Myometrial cell (primary cell): ENCODE data around the gene CRB1.

DNA sequence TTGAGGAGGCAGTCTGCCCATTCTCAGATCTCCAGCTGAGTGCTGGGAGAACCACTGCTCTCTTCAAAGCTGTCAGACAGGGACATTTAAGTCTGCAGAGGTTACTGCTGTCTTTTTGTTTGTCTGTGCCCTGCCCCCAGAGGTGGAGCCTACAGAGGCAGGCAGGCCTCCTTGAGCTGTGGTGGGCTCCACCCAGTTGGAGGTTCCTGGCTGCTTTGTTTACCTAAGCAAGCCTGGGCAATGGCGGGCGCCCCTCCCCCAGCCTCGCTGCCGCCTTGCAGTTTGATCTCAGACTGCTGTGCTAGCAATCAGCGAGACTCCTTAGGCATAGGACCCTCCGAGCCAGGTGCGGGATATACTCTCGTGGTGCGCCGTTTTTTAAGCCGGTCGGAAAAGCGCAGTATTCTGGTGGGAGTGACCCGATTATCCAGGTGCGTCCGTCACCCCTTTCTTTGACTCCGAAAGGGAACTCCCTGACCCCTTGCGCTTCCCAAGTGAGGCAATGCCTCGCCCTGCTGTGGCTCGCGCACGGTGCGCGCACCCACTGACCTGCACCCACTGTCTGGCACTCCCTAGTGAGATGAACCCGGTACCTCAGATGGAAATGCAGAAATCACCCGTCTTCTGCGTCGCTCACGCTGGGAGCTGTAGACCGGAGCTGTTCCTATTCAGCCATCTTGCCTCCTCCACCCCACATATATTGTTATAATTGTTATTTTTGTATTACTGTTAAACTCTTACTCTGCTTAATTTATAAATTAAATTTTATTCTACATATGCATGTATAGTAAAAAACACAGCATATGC lies 1719.9 kb downstream of the BRINP3 start:
- RAMPAGE, long total RNA, result no peak

GRCh38 chr1:192530162-192530767 lies 45.3 kb upstream of the RGS1 start:
- RAMPAGE, long total RNA, result no peak

GRCh38 chr1:192766181-192766512 lies 42.7 kb upstream of the RGS2 start:
- RAMPAGE, long total RNA, result no peak

DNA sequence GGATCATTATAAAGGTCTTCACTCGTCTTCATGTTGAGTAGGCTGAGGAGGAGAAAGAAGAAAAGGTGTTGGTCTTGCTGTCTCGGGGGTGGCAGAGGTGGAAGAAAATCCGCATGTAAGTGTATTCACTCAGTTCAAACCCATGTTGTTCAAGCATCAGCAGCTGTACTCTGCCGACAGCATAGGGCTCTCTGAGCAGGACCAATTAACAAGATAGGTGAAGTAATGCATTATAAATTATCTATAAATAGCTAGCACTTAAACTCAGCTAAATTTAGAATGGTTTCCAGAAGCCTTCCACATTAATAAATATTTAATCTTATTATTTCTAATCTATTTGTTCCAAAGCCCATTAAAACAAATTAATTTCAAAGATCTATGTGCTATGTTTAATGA lies 116.8 kb downstream of the RGS2 start:
- RAMPAGE, long total RNA, result no peak

- RAMPAGE, long total RNA, result no peak
Measured at GRCh38 chr1:193461590-193462156, 275.3 kb upstream of the B3GALT2 start.

- RAMPAGE, long total RNA, result no peak
Measured at GRCh38 chr1:194357908-194358413, 1171.5 kb upstream of the B3GALT2 start.

GRCh38 chr1:196672890-196673194 lies 21.0 kb downstream of the CFH start:
- RAMPAGE, long total RNA, result no peak

- RAMPAGE, long total RNA, result no peak
Measured at GRCh38 chr1:196690525-196691032, 38.7 kb downstream of the CFH start.

DNA sequence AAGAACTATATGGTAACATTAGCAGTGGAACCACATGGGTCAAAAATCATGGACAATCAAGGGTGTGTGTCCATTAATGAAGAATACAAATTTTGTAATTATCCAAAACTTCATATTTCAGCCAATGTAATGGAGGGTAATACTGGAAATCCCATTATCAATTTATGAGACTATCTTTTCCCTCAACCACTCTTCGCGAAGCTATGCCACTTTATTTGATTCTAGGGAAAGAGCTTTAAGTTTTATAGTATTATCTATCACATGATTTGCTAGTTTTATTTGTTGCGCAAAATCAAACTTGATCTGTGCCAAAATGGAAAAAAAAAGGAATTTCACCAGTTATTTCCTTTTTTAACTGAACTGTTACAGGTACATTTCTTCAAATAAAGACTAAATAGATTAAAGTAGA lies 1.1 kb downstream of the CFHR3 start:
- RAMPAGE, long total RNA, result no peak

DNA sequence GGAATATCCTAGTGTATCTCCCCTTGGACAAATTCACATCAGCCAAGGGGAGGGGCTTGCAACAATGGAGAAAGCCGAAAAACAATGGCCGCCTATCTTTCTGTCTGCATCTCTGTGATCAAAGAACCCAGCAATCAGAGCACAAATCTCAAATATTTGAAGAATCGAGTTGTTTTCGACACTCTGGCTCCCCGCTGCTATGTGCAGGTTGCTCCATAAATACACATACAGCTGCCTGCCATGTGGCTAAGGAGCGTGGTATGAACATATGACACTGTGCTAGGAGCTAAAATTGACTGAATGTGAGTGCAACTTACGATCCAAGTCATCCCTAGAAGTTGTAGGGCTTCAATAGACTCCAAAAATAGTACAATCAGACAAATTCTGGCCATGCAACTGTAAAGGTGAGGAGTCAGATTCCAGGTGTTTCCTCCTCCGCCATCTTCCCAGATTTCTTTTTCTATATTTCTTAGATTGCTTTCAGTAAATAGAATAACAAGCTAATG lies 8.6 kb downstream of the CFHR4 start:
- RAMPAGE, long total RNA, result no peak

DNA sequence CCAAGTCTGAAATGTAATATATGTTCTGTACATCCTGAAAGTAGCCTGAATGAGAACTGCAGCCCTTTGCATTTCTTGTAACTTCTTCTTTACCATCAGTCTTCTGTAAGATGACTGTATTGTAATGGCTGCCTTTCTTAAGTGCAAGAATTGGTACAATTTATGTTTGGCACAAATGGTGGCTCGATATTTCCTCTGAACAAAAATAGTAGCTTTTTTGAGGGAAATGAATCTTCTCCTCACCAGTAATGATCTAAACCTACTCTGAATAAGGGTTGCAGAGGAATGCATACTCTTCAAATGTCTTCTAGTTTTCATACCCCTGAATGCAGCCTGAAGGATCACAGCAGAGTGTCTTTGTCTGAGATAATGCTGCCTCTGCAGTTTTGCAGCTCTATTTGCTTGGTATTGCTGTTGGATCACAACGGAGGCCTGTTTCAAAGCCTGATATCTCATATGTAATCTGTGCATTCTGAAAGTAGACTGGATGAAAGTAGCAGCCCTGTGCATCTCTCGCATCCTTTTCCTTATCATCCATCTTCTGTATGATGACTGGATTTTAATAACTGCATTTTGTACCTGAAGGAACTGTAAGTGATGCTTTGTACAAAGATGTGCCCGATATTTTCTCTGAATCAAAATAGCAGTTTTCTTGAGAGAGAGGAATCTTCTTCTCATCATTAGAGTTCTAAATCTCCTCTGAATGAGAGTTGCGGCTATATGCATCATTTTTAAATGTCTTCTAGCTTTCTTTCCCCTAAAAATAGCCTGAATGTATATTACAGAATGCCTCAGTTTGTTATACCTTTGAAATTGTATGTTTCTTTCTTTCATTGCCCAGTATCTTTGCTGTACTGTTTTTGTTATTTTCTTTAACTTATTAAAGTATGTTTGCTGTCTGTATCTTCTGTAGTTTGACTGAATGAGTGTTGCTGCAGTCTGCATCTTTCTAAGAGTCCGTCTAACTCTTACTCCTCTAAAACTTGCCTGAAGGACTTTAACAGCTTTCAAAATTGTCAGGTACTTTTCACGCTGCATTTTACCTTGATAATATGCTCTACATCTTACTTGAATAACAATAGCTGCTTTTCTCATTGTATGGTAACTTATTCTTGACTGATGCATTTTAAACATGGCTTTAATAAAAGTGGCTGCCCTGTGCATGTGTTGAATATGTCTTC lies 35.1 kb upstream of the F13B start:
- RAMPAGE, long total RNA, result no peak

DNA sequence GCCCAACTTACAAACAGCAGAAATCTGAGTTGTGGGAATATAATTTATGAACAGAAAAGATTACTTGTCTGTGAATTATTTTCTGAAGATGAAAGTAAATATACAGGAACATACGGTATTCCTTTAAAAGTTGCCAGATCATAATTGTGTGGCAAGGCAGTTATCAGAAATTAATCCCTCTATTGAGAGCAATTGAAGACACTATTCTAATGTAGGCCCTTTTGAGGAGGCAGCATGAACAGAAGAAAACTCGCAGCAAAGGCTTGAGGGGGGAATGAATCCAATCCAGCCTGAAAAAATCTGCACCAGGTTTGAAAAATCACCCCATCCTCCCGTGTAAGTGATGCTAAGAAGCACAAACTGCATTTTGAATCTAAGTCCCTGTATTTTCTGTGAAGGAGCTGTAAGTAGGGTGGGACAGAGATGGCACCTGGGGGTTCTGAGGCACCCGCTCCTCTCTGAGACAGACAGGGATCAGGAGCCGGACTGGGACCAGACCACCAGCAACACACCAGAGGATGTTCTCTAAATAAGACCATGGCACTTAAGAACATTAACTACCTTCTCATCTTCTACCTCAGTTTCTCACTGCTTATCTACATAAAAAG lies at the start of gene CRB1:
Gene CRB1 (plus strand): TSS at position 377 of the 608 bp plus-strand sequence.
- RAMPAGE, long total RNA, result no peak

- RAMPAGE, long total RNA, result no peak
Measured at GRCh38 chr1:197355177-197355813, 87.2 kb downstream of the CRB1 start.

DNA sequence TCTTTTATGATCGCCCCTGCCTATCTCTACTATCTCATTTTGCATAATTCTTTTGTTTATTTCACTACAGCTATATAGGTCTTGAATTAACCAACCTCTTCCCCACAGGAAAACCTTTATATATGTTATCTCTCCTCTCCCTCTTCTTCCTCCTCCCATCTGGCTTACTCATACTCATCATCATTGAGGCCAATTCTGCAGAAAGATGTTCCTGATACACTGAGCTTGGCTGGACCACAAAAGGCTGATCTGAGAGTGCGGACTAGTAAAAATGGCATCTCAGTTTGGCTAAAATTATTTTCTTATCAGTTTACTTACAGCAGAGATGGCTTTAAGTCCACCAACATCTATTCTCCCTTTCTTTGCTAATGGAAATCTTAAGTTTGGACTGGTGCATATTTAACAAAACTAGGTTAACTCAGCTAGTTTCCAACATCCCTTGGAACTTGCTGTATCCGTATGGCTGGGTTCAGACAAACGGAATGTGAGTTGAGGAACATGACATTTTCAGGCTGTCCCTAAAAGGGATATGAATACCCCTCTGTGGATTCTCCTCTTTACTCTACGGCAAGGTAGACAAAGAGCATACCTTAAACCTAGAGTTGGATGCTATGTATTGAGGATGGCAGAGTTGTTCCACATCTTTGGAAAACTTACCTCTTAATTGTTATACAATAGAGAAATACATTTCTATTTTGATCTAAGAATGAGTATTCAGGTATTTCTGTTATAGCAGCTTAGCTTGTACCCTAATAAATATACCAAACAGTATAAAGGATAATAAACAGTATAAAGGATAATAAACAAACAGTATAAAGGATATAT lies 175.2 kb downstream of the DENND1B start:
- RAMPAGE, long total RNA, result no peak

- RAMPAGE, long total RNA, result no peak
Measured at GRCh38 chr1:197638384-197638669, 137.0 kb downstream of the DENND1B start.

DNA sequence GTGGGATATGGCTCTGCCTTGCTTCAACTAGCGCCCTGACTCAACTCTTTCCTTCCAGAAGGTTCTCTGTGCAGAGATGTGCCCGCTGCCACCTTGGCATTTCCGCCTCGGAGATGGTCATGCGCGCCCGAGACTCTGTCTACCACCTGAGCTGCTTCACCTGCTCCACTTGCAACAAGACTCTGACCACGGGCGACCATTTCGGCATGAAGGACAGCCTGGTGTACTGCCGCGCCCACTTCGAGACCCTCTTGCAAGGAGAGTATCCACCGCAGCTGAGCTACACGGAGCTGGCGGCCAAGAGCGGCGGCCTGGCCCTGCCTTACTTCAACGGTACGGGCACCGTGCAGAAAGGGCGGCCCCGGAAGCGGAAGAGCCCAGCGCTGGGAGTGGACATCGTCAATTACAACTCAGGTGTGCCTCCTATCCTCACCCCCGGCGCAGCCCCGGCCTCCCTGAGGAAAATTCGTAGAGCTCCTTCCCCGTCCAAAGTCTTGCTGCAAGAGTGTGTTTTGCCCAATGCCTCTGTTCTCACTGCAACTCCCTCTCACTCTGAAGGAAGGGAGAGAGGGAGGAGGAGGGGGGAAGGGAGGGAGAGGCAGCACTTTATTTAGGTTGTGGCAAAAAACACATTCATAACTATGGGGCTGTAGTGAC lies 4.2 kb downstream of the LHX9 start:
- RAMPAGE, long total RNA, result no peak

DNA sequence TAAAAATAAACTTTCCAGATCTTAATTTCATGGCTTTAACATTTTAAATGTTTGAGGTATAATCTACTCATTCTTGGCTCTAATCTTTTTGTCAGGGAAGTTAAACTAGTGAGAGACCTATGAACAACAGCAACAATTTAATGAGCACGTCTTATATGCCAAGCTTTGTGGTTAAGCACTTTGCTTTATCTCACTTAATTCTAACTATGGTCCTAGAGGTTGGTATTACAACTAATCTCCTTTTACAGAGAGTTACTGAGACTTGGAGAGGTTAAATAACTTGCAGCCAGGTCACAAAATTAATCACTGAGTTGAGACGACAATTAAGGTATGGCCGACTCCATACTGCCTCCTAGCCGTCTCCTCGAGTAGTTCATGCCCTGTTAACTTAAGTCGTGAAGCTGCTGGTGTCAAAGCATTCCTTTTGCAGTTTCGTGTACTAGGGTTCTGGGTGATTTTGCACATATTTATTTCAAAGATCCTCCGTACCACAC lies 806 bp upstream of the NEK7 start:
- RAMPAGE, long total RNA, result no peak

GRCh38 chr1:198161529-198162431 lies 5.0 kb downstream of the NEK7 start:
- RAMPAGE, long total RNA, result no peak

DNA sequence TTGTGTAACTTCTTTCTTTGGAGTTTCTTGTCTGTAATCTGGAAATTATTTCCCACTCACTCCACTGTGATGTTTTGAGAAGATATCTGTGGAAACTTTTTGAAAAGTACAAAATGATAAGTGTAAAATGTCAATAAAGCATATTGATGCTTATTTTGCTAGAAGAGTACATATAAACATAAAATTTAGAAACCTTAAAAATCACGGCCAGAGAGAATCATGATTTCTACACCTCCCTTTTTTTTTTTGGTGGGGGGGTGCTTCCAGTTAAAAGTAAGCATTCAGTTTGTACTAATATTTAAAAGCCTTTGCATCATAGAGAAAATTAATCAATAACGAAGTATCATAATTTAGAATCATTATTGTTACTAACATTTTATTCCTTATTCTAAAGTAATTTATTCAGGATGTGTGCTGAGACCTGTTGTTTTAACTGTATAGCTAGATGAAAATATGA lies 23.2 kb downstream of the NEK7 start:
- RAMPAGE, long total RNA, result no peak

DNA sequence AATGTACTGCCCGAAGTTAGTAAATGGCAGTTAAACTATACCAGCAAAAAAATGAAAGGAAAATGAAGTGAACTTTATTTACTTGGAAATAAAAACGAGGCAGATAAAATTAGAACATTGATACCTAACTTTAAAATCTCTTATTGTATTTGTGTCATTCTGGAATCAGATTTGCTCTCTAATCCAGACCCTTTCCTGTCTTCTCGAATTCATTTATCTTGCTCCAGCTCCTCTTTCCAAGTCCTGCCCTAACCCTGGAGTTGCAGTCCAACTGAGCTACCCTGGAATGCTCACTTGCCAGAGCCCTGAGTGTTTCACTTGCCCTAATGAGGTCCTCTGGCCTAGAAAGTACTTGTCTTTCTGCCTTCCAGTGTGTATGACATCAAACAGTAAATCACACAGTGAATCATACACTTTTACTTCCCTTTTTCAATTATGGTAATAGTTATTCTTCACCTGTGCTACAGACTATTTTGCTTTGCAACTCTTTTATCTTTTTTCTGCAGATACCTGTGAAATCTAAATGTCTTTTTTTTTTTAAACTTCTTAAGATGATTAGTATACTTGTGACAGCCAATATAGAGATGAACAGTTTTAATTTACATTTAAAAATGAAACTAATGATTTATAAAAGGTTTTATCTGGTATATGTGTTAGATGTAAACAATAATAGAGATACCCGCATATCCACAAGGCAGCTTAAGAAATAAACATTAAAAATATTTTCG lies 96.9 kb downstream of the NEK7 start:
- RAMPAGE, long total RNA, result no peak